SJSA1 (cell line): Measurements from ENCODE around the genes TESC, RAB35 and RPLP0.

DNA sequence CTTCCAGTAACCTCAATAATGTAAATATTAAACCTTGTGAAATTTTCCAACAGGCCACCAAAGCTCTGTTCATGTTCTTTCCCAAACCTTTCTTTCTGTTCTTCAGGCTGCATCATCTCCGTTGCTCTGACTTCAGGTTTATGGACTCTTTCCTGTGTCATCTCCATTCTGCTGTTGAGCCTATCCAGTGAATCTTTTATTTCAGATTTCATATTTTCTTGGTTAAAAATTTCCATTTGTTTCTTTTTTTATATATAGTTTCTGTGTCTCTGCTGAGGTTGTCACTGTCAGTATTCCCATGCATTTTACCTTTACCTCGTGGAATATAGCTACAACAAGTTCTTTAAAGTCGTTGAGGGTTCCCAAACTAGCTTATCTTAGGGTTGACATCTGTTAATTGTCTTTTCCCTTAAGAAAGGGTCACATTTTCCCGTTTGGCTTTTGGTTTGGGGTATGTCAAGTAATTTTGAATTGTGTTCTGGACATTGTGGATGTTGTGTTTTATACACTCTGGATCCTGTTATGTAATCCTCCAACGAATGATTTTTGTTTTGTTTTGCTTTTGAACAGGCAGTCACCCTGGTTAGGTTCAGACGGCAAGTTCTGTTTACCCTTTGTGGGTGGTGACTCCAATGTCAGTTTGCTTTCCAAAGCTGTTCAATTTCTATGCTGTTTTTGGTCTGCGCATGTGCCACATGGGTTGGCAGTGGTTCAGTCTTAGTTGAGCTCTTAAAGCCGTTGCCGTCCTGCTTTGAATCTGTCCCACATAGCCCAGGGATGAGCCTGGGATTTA lies 85.0 kb downstream of the TESC start:
- RAMPAGE, long total RNA = no peak

- RAMPAGE, long total RNA = no peak
These were observed 30.8 kb downstream of the TESC start for GRCh38 chr12:117068329-117068877.

- RAMPAGE, long total RNA = no peak
These were observed at the start of gene TESC for GRCh38 chr12:117098514-117099875. TESC (minus strand) TSS chr12:117099416.

DNA sequence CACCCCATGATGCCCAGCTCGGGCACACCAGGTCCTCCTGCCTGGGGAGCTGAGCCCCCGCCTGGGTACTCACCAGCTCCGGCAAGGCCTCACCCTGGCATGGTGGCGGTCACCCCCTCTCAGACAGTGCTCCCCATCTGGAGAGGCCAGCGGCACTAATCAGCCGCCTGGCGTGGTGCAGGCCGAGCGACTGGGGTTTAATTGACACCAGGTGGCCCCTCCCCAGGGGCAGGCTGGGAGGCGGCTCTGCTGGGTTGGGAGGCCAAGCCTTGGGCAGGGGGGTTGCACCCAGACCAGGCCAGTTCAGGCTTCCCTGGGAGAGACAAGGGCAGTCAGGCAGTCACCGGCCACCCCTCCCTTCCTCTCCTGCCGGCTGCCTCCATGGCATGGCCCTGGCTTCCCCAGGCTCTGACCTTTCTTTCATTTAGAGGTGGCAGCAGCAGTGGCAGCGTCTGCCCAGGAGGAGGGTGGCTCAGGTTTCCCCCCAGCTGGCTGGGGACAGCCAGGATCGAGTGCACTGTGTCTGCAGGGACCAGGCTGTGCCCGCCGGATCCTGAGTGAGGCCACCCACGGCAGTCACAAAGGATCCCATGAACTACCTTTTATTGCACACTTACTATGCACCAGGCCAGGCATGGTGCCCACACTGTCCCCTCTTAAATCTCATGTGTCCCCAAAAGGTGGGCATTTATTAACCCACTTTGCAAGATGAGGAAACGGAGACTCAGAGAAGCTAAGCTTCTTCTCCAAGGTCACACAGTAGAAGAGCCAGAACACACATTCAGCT lies 78.2 kb upstream of the NOS1 start:
- RAMPAGE, long total RNA = no peak

- RAMPAGE, long total RNA = no peak
These were observed 223.8 kb upstream of the NOS1 start for GRCh38 chr12:117585292-117585491.

DNA sequence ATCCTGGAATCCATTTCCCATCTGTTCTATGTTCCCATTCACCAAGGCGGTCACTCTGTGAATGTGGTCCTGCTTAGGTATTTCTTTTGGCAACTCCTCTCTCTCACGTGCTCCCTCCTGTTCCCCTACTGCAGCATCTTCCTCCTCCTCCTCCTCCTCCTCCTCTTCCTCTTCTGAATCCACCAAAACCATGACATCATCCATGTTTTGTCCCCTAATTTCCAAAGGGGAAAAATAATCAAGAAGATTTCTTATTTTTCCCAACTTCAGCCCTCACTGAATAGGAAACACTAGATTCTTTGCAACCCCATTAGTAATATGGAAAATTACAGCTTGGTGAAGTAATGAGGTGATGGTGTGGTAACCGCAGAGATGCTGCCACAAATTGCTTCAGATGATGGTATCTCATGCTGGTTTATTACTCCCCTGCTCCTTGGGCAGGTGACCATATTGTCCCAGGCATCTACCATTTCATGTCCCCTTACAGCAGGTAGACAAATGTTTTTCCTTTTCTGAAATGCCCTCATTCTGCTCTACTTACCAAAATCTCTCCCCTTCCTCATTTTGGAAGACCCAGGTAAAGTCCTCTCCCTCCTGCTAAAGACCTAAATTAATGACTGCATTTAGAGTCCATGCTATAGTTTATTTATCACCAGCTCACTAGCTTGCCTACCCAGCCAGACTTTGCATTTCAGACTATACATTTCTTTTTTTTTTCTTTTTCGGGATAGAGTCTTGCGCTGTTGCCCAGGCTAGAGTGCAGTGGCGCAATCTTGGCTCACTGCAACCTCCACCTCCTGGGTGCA lies 7.6 kb upstream of the WSB2 start:
- RAMPAGE, long total RNA = no peak

GRCh38 chr12:119156309-119157025 lies 22.3 kb upstream of the HSPB8 start:
- RAMPAGE, long total RNA = no peak

GRCh38 chr12:119183901-119185052 lies 5.5 kb downstream of the HSPB8 start:
- RAMPAGE, long total RNA = no peak

GRCh38 chr12:119208402-119209245 lies 29.9 kb downstream of the HSPB8 start:
- RAMPAGE, long total RNA = no peak

GRCh38 chr12:119678960-119679922 lies 11.3 kb downstream of the PRKAB1 start:
- RAMPAGE, long total RNA = no peak

GRCh38 chr12:119682427-119683212 lies 14.7 kb downstream of the PRKAB1 start:
- RAMPAGE, long total RNA = no peak

DNA sequence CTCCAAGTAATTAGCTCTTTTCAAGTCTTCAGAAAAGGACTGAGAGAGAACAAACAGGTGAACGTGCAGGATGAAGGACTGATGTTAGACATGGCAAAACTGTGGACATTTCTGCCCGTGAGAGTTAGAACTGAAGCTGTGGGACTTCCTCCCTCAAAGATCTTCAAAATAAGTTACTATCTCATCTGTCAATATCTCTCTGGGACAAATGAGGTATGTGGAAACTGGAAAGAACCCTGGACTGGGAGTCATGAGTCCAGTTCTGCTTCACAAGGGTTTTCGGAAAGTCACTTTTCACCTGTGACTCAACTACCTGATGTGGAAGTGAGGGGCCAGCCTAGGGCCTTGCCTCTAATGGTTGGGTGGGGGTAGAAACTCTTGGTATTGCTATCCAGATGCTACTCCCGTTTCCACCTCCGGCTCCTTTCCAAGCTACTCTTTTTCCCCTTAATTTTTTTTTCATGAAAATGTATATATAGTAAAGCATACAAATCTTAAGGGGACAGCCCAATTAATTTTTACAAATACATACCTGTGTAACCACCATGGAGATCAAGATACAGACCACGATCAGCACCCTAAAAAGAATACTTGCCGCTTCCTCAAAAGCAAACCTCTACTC lies 47.2 kb downstream of the RAB35 start:
- RAMPAGE, long total RNA = no peak

DNA sequence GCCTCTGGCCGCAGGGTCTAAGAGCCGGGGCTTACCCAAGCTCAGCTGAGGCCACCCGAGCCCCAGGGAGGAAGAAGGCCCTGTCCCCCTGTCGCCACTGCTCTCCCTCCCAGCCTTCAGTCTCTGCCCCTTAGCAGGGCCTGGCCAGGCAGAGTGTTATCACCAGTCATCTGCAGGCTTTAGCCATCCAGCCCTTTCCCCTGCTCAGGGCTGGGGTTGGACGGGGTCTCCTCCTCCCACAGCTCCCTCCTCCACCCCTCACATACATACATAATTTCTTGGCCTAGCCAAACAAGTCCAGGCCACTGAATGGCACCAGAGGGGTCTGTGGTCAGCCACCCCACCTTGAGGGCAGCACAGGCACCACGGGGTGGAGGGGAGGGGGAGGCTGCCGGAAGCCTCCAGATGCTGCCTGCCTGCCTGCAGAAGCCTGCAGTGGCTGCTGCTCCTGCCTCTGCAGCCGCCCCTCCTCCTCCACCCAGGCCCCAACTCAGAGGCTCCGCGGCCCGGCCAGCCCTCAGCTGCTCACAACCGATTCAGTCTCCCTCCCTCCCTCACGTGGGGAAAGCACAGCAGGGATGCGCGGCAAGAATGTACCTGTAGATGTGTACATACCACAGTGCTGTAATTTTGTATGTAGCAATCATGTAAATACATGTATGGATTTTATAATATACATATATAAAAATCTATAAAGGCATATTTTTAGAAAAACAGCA lies 22.7 kb downstream of the RAB35 start:
- RAMPAGE, long total RNA = no peak

- RAMPAGE, long total RNA = no peak
These were observed 14.9 kb downstream of the RAB35 start for GRCh38 chr12:120101706-120101995.

- RAMPAGE, long total RNA = no peak
These were observed at the start of gene RAB35 for GRCh38 chr12:120116556-120117041. RAB35 (minus strand) TSS chr12:120116753.

GRCh38 chr12:120118212-120119324 lies 2.0 kb upstream of the RAB35 start:
- RAMPAGE, long total RNA = no peak

- RAMPAGE, long total RNA = no peak
These were observed at the start of gene RPLP0 for GRCh38 chr12:120200332-120201235. RPLP0 (minus strand) TSS chr12:120201111.

GRCh38 chr12:120231133-120232258 lies 30.6 kb upstream of the RPLP0 start:
- RAMPAGE, long total RNA = no peak

DNA sequence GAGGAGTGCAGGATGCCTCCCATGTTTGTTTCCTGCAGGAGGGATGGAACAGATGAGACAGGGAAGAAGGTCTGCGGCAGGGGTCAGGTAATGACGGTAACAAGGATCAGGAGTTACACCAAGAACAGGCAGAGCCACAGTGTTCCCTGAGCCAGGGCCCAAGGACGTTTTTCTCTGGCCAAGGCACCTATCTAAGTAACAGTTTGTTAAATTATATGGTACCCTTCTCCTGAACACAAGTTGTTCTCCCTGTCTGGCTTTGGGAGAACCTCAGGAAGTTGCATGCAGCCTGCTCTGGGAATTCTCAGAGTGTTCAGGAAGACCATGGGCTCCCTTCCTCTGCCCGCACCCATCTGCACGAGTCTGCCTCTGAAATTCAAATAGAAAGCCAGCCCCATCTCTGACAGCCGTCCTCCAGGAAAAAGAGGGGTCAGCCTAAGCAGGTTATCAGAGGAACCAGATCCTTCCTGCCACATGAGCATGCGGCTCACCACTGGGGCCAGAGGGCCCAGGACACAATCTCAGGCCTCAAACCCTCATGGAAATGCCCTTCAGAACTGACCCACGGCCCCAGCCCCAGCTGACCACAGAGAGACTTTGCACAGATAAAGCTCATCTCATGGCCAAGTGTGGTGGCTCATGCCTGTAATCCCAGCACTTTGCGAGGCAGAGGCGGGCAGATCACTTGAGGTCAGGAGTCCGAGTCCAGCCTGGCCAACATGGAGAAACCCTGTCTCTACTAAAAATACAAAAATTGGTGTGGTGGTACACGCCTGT lies 23.4 kb downstream of the PXN start:
- RAMPAGE, long total RNA = no peak

GRCh38 chr12:120261961-120263020 lies 3.2 kb downstream of the PXN start:
- RAMPAGE, long total RNA = no peak